Neural cell (in vitro differentiated cells): ENCODE measurements around the genes SLC31A2 and ZNF618.

DNA sequence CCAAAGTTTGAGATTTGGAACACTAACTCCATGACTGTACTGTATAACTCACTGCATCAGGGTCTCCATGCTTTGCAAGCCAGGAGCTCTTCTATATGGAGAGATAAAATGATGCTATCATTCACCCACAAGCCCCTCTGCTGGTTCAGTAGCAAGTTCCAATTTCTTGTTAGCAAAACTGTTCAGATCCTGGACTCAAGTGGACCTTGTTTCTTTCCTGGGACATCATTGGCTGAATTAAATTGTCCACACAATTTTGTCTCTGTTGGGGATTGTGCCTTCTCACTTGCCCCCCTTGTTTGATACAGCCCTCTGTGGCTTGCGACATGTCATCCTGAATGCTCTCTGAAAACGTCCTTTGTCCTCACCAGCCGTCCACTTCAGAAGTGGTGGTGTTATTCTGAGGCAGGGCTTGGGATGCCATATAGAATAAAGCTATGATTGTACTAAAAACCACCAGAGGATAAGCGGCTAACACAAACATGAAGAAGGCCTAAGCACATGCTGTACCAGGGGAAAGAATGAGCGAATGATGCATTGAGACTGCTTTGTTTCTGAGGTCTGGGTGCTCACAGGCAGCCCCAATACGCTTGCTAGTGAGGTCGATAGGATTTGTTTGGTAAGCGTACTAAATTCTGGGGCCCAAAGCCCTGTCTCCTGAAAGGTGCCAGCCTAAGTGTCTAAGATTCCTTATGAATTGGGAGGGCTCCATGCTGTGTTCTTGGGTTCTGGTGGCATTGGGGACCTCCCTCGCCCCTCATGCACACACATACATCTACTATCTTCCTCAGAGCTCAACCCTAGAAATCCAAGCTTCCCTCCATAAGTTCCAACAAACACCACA, 3.5 kb upstream of the SNX30 start:
- RAMPAGE, long total RNA = no peak

DNA sequence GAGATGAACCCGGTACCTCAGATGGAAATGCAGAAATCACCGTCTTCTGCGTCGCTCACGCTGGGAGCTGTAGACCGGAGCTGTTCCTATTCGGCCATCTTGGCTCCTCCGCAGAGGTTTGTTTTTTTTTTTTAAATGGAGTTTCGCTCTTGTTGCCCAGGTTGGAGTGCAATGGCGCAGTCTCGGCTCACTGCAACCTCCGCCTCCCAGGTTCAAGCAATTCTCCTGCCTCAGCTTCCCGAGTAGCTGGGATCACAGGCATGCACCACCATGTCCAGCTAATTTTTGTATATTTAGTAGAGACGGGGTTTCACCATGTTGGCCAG, 53.5 kb downstream of the SNX30 start:
- RAMPAGE, long total RNA = no peak

GRCh38 chr9:112831309-112831936, 59.3 kb downstream of the SLC46A2 start:
- RAMPAGE, long total RNA = no peak

DNA sequence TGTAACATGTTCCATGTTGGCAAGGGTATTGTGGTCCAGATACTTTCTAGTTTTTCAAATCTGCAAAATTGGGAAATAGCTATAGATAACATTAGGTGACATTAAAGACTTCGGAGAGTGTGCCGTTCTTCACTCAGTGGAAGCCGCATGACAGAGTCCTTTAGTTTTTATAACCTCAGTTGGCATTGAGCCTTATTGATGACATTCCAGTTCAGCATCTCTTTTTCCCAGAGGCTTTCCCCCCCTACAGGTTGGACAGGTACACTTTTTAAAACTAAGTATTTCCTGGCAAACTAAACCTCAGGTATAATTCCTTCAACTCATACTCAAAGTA, 58.8 kb downstream of the SLC46A2 start:
- RAMPAGE, long total RNA = no peak

DNA sequence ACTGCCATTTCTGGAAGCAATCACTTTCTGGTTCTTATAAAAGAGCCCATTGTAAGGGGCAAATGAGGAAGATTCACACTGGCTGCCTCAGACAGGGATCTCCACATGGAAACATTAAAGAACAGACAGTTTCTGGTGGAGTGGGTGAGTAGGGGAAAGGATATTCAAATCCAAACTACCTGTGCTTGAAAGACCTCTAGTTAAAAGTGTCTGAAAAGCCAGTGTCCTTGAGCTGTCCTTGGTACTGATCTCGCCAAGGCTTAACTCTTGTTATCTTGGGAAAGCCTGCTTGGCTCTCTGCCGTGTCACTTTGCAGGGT, 19.1 kb upstream of the SLC31A2 start:
- RAMPAGE, long total RNA = no peak

DNA sequence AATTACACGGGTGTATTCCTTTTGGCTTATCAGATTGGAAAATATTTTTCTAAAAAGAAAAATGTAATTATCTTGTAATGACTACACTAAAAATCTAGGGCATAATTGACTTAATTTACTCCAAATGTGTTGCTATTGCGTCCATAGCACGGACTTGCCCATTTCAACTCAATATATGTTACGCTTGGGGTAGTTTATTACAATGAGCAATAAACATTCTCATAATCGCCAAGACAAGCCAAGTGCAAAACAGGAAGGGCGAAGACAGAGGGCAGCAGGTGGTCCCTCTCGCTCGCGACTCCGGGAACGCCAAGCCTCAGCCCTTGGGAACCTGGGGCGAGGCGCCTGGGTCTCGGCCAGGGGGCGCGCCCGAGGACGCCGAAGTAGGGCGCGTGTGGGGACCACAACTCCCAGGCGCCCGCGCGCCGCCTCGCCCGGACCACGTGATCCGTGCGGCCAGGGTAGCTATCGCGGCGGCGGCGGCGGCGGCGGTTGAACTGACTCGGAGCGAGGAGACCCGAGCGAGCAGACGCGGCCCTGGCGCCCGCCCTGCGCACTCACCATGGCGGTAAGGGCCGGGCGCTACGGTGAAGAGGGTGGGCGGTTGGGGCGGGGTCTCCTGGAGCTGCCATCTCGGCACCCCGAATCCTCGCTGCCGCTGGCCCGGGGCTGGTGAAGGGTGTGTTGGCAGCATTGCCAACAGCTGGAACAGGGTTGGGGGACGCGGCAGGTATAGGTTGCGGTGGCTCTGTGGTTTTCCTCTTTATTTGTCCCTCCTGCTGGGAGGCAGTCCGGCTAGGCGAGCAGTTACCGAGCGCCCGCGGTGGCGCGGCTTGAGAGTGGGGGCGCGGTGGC, at the start of gene SLC31A2:
Gene SLC31A2 (plus strand): TSS at position 495 of the 855 bp plus-strand sequence.
- RAMPAGE, long total RNA = no peak

DNA sequence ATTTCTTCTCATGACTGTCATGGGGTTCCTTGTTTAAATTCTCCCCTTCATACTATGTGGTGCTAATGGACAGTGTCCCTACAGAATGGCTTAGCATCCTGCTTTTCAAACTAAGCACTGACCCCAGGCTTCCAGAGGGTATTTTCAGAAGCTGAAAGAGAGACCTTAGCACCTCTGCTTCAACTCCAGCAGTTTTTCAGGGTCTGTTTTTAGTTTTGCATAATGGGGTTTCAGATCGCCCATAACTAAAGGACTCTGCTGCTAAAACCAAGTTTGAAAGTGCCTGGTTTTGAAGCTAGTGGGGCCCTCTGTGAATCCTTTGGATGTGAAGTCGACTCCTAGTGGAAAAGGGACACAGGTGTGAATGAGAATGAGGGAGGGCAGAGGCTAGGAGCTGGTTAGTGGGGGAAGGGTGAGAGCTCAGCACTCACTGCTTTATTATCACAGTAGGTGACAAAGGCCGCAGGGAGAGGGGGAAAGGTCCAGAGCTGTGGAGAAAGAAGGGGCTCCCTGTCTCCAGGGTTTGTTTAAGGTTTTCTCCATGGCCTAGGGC, 3.7 kb downstream of the HDHD3 start:
- RAMPAGE, long total RNA = no peak

- RAMPAGE, long total RNA = no peak
Observed at GRCh38 chr9:113380825-113381385, 4.1 kb upstream of the HDHD3 start.

DNA sequence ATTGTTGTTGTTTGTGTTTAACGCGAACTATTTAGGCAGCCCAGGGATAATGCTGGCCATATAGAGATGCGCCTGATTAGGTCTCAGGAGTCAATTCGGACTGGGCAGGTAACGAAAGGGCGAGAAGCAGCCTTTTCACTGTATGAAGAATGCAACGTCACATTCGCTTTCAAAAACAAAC, 374 bp downstream of the C9orf43 start:
- RAMPAGE, long total RNA = no peak

DNA sequence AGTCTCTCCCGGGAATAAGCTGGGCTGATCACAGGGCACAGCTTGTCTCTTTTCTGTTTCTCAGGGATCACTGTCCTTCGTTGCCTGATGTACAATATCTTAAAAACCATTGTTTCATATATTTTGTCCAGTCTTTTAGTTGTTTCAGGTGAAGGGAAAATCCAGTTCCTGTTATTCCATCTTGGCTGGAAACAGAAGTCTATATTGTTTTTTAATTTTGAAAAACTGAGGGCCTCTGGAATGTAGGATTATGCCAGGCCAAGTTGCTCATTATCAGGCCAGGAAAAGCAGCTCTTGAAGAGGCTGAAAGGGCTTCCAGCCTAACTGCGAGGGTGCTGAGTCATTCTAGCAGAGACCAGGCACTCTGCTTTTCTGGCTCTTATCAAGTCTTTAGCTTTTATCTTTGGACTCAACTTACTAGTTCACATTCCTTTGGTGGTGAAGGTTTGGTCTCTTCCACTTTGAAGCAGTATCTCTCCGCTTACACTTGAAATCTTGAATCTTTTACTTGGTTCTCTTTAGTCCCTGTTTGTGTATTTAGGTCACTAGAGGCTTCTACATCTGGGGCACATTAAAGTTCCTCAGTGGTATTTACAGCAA, 8.3 kb upstream of the RGS3 start:
- RAMPAGE, long total RNA = no peak

DNA sequence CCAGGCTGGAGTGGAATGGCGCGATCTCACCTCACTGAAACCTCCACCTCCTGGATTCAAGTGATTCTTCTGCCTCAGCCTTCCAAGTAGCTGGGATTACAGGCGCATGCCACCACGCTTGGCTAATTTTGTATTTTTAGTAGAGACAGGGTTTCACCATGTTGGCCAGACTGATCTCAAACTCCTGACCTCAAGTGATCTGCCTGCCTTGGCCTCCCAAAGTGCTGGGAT, 28.0 kb downstream of the RGS3 start:
- RAMPAGE, long total RNA = no peak

DNA sequence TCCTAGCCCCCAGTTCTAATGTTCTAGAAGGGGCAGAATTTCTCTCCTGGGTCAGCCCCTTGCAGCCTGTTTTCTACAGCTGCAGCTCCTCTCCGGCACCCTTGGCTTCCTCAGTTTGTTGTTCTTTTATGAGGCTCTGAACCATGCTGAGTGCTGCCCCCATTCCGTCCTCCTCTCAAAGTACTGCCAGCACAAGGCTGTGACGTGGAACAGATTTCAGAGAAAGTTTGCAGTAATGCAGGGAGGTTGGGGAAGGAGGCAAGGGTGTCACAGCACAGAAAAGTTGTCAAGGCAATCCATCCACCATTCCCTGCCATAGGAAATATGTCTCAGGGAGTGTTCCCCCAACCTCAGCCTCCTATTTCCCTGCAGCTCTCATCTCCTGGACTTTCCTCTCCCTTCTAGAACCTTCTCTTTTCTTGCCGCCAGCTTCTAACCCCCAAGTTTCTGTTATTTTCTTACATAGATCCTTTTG, 63.4 kb downstream of the RGS3 start:
- RAMPAGE, long total RNA = no peak

DNA sequence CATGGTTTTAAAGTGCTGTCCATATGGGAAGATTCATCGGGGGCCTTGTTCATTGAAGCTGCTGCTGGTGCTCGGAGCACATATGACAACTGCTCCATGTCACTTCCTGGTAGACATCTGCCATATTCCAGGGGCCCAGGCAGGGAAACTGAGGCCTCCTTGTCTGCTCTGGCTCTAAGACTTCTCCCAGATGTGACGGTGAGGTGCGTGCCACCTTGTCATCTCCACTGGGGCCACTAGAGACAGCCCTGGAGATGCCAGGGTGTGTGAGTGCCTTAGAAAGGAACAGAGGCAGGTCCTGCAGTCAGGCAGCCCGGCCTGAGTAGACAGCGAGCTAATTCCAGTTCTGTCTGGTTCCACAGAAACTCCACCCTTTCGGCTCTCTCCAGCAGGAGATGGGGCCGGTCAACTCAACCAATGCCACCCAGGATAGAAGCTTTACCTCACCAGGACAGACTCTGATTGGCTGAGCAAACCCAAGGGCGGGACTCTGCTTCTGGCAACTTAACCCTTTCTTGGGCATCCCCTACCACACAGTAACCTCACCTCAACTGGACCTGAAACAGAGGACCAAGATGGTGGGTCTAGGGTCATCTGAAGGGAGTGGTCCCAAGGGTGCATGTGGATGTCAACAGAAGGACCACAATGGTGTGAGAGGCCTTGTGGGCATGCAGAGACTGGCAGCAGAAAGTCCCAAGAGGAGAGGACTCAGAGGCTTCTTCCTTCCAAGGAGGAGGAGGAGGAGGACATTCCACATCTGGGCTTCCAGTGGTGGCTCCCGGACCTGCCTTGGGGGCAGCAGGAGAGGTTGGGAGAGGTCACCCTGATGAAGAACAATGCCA, 77.7 kb downstream of the RGS3 start:
- RAMPAGE, long total RNA = start-site peak on the minus strand centred at position 311 of the sequence, 52 bp wide, 10 and 20 reads in 2 replicates

GRCh38 chr9:113591423-113592179, 128.1 kb downstream of the RGS3 start:
- RAMPAGE, long total RNA = no peak

- RAMPAGE, long total RNA = no peak
Observed at GRCh38 chr9:113599480-113600211, 136.1 kb downstream of the RGS3 start.

DNA sequence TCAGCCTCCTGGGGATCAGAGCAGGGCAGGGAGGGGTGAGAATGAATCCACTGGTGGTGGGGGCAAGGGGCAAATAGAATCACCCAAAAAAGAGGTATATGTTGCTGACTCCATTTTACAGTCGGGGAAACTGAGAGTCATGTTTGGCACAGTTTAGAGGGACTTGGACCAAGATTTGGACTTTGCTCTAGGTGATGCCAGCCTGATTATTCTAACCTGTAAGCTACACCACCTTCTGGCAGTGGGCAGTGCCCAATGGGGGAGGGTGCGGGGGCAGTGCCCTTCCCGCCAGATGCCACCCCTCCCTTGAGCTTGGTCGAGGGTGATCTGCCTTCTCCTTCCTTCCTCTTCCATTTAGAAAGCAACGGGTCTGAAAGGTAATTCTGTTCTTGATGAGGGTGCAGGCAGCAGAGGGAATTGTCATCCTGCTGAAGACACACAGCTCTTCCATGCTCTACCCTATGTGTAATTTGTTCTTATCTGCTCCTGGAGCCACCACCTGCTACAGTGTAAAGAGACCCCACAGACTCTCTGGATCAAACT, 156.0 kb downstream of the RGS3 start:
- RAMPAGE, long total RNA = no peak

DNA sequence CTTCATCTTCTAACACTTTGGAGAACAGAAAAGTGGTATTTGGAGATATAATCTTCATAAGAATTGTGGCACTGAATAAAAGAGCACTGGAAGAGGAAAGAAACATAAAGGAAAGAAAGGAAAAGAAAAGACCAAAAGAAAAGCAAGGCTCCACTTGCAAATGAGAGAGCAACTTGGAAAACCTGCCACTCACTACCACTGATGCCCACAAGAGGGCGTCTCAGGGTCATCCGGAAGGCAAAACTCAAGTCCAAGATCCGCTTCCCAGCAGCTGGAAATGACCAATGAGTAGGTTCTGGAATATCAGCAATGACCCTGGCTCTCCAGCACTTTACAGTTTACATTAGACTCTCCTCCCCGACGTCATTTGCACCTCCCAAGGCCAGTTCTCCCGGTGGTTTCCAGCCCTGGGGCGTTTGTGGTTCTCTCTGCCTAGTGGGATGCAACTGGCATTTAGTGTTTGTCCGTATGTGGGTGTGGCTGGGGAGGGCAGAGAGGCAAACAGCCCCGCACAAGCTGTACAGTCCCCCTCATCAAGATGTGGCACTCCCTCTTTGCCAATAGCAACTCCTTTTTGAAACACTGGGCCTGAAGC, 193.8 kb upstream of the ZNF618 start:
- RAMPAGE, long total RNA = no peak

GRCh38 chr9:113875630-113876635, at the start of gene ZNF618:
Gene ZNF618 (plus strand): TSS chr9:113876309.
- RAMPAGE, long total RNA = start-site peak on the plus strand at chr9:113876300-113876392, 1,272 and 1,332 reads in 2 replicates

GRCh38 chr9:114207017-114207932, 51.9 kb downstream of the COL27A1 start:
- RAMPAGE, long total RNA = no peak

DNA sequence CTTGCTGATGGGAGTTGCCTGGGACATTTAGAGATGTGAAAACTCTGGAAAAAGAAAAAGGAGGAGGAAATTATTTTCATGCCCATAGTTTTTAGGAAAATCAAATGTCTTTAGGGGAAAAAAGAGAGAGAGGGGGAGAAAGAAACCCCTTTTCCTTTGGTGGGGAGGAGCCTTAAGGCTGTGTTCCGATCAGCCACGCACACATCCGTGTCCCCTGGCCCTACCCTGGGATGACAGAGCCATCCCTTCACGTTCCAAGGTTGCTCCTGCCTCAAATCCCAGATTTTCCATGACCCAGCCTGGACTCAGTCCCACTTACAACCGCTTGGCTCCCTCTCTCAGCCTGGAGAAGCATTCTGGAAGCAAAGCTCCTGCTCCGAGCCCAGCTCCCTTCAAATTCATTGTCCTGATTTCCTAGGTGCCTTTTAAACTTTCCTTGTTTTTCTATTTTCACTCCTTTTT, 78.4 kb downstream of the COL27A1 start:
- RAMPAGE, long total RNA = no peak